Subcutaneous preadipocyte (primary cell): ENCODE measurements around the gene NPIPA8.

GRCh38 chr16:17082225-17082881 is 388.4 kb downstream of the XYLT1 start:
- CAGE, long polyA plus RNA, result no peak

DNA sequence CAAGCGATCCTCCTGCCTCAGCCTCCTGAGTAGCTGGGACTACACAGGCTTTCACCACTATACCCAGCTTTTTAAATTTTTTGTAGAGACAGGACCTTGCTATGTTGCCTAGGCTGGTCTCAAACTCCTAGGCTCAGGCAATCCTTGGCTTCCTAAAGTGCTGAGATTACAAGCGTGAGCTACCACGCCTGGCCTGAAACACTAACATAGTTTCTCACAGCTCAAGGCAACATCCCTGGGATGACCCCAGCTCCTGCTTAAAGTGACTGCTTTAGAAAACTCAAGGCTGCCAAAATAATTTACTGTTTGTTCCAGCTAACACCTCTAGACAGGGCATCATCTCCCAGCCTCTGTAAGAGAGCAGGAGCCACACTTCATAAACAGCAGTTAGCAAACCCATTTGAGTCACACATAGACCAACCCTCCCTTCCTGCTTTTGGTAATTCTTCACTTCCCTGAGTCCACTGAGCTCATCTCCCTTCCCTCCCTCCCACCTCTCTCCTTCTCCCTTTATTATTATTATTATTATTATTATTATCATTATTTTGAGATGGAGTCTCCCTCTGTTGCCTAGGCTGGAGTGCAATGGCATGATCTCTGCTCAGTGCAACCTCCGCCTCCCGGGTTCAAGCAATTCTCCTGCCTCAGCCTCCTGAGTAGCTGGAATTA is 201.3 kb downstream of the XYLT1 start:
- CAGE, long polyA plus RNA, result no peak

- CAGE, long polyA plus RNA, result no peak
Measured at GRCh38 chr16:17333979-17334573, 136.7 kb downstream of the XYLT1 start.

- CAGE, long polyA plus RNA, result no peak
Measured at GRCh38 chr16:17396770-17397428, 73.9 kb downstream of the XYLT1 start.

- CAGE, long polyA plus RNA, result no peak
Measured at GRCh38 chr16:18336510-18337006, at the start of gene NPIPA8. Gene NPIPA8 (minus strand): TSS chr16:18336736.

DNA sequence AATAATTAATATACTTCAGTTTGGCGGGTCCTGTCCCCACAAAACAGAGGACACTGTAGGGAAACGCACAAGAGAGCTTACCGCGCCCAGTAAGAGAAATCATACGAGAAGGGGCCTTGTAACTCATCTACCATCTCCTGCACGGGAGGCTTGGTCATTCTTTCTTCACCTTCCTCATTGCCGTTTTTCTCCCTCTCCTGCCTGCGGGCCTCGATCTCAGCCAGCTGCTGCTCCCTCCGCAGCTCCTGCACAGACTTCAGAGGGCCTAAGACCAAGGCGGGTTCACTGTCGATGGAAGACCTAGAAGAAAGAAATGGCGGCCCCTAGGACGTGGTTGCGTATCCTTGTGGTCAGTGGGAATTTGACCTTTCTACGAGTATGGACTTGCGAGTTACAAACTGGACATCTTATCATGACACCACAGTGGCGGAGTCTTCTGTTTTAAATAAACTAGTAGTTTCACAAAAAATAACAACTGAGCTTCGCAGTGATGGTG is 41.2 kb downstream of the NOMO2 start:
- CAGE, long polyA plus RNA, result no peak

GRCh38 chr16:18527505-18528156 is 34.3 kb downstream of the NOMO2 start:
- CAGE, long polyA plus RNA, result no peak

DNA sequence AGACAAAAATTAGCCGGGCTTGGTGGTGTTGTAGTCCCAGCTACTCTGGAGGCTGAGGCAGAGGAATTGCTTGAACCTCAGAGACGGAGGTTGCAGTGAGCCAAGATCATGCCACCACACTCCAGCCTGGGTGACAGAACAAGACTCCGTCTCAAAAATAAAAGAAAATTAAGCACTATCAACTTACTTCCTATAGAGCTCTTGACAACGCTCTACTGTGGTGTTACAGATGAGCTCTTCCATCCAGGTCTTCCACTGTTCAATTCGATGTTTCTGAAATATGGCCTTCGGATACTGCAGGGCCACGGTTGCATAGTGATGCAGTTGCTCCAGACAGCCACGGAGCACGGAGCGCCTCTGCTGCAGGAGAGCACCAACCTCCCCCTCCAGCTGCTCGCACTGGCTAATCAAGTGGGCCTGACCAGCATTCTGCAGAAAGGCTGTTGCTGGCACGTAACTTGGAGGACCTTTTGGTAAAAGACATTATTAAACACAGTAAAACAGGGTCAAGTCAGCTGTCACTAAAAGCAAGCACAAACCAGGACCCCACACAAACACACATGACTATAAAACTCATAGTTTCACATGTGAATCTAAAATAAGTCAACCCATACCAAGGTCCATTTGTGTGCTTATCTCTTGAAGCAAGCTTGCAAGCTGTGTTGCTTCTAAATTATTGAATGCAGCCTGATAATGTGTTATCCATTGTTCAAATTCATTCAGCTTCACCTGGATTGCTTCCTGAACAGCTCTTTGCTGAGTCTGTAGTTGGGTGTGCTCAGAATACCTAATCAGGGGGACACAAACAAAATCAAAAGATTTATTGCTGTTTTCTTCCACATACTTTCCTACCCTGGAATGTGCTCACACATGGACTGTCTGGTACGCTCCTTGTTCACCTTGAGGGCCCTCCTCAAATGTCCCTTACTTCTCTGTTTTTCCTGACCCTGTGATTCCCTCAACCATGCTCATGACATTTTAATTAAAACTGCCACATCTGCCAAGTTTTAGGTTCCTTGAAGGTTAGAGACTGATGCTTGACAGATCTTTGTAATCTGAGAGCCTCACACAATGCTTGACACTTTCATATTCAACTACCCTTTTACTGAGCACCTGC is 34.8 kb upstream of the ARL6IP1 start:
- CAGE, long polyA plus RNA, result no peak

GRCh38 chr16:18837932-18838998 is 36.9 kb upstream of the ARL6IP1 start:
- CAGE, long polyA plus RNA, result no peak

DNA sequence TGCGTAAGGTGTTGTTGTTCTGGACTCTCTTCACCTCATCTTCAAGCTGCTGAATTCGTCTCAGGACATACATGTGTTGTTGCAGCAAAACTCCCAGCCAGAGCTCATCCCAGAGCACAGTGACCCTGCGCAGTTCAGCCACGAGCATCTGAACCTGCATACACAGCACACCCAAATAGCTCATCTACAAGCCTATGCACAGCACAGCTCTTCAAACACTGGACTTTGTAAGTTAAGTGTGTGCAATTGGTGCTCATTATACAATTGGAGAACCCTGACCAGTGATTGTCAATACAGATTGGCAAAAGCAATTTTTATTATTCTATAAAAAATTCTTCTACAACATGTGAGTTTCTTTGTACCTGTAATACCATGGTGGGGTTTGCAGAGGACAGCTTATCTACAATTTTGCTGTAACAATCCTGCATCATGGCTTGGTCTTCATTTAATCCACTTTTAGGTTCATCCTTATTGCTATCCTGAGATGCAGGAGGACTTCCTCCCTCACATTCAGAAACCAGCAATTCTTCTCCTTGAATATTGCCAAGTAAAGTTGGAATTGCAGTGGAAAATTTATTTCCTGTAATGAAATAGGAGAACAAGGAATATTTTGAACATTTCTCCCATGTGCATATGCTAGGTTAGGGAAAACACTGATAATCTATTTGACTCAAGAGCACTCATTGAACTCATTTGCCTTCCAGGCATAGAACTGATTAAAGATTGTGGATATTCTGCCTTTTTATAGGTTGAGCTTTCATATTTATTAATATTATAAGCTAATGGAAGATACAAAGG is 46.3 kb upstream of the ARL6IP1 start:
- CAGE, long polyA plus RNA, result no peak

DNA sequence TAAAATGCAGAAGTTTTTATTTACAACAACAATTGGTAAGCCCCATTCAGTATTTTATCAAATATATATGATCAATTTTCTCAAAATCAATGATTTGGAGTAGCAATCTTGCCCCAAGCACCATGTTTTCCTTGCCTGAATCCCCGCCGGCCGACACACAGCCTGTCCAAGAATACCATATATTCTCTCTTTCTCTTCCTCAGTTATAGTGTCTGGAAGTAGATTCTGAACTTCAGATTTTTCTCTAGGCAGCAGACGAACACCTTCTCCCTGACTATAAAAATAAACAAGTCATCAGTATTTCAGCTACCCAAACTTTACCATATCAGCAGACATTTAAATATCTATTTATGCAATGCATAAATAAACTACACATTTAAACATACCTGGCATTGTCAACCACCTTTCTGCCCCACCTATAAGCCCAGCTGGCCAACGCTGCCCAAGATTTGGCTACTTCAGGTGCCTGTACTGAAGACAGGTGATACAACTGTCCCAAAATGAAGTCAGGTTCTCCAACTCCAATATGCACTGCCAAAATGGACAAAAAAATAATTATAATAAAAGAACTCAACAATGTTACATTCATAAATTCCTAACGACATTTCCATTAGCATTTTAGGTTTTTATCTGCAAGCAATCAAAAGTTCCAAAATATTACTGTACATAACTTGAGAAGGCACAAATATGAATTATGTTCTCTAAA is 50.7 kb upstream of the ARL6IP1 start:
- CAGE, long polyA plus RNA, result no peak

DNA sequence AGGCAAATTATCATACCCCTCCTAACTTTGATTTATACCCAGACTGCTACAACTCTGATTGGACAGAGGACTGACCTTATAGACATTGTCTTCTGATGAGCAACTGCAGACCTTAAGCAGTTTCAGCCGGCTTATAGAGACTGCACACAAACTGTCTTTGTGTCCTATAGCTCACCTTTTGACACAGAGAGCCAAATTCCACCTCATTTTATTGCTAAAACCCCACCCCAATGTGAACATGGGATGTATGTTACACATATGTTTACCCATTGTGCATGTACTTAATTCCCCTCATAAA is 25.0 kb upstream of the TMC7 start:
- CAGE, long polyA plus RNA, result no peak

- CAGE, long polyA plus RNA, result no peak
Measured at GRCh38 chr16:19068220-19068560, 776 bp downstream of the COQ7 start.

GRCh38 chr16:19095771-19096070 is 18.0 kb upstream of the ITPRIPL2 start:
- CAGE, long polyA plus RNA, result no peak

GRCh38 chr16:19183229-19183661 is 15.2 kb downstream of the SYT17 start:
- CAGE, long polyA plus RNA, result no peak

DNA sequence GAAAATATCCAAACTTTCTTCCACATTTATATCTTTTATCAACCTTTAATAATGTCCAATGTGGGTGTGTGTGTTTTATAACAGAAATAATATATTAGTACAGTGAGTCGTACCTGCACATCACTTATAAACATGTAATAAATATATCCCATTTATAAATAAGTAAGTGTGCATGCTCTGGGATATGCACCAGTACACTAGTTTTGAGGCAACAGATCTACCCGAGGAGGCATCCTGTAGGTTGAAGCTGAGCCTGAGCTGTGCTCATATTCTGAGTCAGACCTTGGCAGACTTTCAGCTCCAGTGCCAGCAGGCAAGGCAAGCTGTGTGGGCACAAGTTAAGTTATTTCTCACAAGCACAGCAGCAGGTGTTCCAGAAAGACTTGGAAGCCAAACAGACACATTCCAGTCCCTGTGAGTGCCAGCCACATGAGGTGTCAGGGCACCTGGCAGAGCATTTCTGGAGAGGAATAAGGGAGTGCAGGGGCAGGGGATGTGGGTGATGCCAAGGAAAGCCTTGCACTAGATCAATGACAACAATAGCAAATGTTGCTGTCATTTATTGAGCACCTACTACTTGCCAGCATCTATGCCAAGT is 1.3 kb upstream of the CLEC19A start:
- CAGE, long polyA plus RNA, result no peak

DNA sequence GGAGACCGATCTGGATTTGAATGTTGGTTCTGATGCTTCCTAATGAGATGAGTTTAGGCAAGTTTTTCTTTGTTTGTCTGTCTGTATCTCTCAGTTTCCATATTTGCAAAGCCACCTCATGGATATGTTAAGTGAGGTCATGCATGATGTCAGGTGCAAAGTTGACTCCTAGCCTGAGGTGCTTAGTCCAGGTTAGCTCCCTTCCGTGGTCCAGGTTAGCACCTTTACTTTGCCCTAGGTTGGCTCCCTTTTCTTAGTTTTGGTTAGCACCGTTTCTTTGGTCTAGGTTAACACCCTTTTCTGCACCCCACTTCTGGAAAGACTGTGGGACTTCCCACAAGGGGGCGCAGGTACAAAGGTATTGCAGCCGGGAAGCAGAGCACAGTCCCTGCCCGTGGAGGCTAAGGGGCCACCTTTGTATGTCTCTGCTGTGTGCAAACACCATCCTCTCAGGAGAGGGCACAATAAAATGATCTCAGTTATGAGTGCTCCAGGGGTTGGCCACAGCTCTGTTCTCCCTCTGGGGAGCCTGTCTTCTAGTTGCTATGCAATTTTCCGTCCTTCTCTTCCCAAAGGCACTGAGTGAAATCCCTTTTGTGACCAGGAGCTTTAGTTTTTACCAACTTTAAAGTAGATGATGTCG is 28.5 kb upstream of the TMC5 start:
- CAGE, long polyA plus RNA, result no peak

GRCh38 chr16:19392224-19392833 is 25.4 kb upstream of the TMC5 start:
- CAGE, long polyA plus RNA, result no peak

- CAGE, long polyA plus RNA, result no peak
Measured at GRCh38 chr16:19451647-19451871, 33.9 kb downstream of the TMC5 start.

- CAGE, long polyA plus RNA, result no peak
Measured at GRCh38 chr16:19658730-19659496, 59.1 kb downstream of the KNOP1 start.